ENCODE measurements around a stretch of chr4.

GRCh38 chr4:83537840-83538172, 1.9 kb downstream of the GPAT3 start:
- PRO-cap = no peak
- RAMPAGE, long total RNA, 3 experiments = no peak in any of the 3 experiments

DNA sequence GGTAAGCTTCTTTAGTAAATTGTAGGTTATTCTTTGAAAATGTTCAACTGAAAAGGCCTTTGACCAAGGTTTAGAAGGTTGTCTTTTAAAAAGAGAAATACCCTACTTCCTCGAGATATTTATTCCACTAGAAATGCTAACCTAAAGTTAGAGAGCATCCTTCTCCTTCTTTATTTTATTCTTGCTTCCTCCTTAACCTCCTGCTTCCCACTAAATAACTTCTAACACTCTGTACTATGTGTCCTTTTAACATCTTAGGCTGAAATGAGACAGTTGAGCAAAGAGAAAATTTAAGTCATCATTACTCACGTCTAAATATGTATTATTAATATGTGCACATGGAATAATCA, 267.1 kb downstream of the NKX6-1 start:
- PRO-cap = no peak
- RAMPAGE, long total RNA, 3 experiments = no peak in any of the 3 experiments

DNA sequence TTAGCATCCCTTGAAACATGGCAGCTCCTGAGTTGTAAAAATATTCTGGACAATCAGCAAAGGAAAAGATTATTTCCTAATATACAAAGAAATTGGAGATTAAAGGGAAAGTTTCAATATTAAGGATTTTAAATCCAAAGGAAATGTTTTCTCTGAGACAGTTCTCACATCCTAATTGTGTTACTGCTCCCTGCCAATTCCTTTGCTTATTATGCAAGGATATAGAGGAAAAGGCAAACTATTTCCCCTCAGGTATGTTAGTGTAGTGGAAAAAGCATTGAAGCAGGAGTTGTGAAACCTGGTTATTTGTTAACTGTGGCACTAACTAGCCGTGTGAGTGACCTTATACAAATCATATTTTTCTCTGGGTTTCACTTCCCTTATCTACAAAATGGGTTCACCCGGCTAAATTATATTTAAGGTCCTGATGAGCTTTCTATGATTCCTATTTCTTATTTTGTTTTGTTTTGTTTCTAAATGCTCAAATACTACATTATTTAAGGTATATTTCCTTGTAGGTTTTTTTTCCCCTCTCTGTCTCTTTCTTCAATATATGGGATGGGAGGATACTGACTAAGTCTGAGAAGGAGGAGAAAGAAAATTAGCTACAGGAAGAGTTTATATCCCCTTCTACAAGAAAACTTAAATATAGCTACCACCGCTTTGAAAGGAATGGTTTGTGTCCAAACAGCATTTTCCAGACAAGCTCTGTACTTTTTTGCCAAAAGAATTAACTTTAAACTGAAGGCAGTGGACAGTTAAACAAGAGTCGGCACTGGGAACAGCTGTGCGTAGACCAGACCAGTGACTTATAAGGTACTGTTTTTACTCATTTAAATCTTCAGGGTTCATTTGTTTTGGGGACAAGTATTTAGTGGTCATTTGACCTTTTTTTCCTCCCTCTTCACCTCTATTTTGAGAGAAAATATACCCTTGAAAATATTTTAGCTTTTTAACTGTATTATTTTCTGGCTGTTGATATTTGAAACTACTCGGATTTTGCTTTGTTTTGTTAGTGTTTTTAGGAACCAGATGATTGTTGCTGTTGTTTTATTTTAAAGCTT, 303.5 kb downstream of the ARHGAP24 start:
- PRO-cap = bidirectional peak, plus-strand start at position 255 of the sequence, minus-strand start at position 213 of the sequence; unidirectional peak, plus-strand start at position 549 of the sequence; unidirectional peak, plus-strand start at position 757 of the sequence; unidirectional peak, minus-strand start at position 813 of the sequence
- RAMPAGE, long total RNA, 3 experiments = no peak in any of the 3 experiments

DNA sequence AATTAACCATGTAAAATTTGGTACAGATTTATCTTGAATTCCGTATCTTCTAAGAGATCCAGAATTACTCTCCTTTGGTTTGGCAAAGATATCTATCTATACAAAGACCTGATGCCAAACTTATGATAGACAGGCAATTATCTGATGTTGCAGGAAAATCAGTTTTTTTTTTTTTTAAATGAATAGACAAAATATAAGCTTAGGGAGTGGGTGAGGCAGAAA, 389.4 kb downstream of the ARHGAP24 start:
- PRO-cap = no peak
- RAMPAGE, long total RNA, 3 experiments = start-site peak on the plus strand in 1 of 3 experiments, centred at position 132 of the sequence, 11 reads per replicate

GRCh38 chr4:86000260-86000630, 359.6 kb downstream of the MAPK10 start:
- PRO-cap = no peak
- RAMPAGE, long total RNA, 3 experiments = no peak in any of the 3 experiments

- PRO-cap = no peak
- RAMPAGE, long total RNA, 3 experiments = no peak in any of the 3 experiments
These were observed 57.7 kb downstream of the MAPK10 start for GRCh38 chr4:86302154-86302644.

- PRO-cap = no peak
- RAMPAGE, long total RNA, 3 experiments = no peak in any of the 3 experiments
These were observed 91.7 kb upstream of the MAPK10 start for GRCh38 chr4:86451566-86452007.

- PRO-cap = no peak
- RAMPAGE, long total RNA, 3 experiments = no peak in any of the 3 experiments
These were observed 92.1 kb upstream of the MAPK10 start for GRCh38 chr4:86452008-86452278.

- PRO-cap = no peak
- RAMPAGE, long total RNA, 3 experiments = no peak in any of the 3 experiments
These were observed 41.7 kb downstream of the SLC10A6 start for GRCh38 chr4:86807540-86807916.

GRCh38 chr4:87014294-87014858, 79.6 kb downstream of the AFF1 start:
- PRO-cap = bidirectional peak, plus-strand start at chr4:87014594, minus-strand start at chr4:87014472
- RAMPAGE, long total RNA, 3 experiments = no peak in any of the 3 experiments

DNA sequence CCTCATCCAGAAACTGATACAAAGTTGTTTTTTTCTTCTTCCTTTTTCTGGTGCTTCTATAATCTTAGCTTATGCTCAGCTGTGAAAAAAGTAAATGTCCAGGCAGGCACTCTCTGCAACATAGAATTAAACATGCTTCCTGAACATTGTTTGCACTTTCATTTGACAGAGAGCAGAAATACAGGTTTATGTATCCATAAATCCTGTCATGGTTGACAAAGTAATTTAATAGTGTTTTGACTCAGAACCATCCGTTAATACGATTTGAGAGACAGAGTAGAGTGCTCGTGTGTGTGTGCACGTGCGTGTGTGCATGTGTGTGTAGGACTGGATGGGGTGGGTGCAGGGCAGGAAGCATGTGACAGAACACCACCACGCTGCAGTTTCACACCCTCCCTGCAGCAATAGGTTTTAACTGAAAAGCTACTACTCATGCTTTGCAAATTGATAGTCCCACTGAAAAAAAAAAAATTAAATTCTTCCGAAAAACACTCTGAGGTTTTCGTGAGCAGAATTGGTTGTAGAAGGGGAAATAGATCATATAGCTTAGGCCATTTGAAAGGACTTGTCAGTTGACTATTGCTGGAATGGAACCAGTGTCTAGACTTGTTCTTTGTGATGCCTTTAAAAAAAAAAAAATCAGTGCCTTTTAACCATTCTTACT, 139.0 kb downstream of the AFF1 start:
- PRO-cap = no peak
- RAMPAGE, long total RNA, 3 experiments = no peak in any of the 3 experiments

DNA sequence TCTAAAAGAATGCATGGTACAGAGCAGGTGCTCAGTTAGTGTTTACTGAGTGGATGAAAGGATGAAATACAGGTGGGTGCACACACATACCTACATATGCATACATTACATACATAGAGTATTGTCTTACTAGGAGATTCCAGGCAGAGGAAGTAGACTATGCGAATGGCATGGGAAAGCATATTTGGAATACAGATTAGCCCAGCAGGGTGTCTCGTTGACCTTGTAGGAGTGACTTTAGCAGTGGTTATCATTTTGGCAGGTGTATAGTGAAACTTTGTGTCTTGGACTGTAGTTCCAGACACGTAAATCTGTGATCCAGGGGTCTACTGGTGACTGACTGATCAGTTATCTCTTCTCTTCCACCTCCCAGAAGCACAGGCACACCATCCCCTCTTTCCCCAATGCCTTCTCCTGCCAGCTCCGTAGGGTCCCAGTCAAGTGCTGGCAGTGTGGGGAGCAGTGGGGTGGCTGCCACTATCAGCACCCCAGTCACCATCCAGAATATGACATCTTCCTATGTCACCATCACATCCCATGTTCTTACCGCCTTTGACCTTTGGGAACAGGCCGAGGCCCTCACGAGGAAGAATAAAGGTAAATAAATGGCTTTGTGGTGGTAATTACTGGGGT, 86.2 kb downstream of the KLHL8 start:
- PRO-cap = no peak
- RAMPAGE, long total RNA, 3 experiments = no peak in any of the 3 experiments

DNA sequence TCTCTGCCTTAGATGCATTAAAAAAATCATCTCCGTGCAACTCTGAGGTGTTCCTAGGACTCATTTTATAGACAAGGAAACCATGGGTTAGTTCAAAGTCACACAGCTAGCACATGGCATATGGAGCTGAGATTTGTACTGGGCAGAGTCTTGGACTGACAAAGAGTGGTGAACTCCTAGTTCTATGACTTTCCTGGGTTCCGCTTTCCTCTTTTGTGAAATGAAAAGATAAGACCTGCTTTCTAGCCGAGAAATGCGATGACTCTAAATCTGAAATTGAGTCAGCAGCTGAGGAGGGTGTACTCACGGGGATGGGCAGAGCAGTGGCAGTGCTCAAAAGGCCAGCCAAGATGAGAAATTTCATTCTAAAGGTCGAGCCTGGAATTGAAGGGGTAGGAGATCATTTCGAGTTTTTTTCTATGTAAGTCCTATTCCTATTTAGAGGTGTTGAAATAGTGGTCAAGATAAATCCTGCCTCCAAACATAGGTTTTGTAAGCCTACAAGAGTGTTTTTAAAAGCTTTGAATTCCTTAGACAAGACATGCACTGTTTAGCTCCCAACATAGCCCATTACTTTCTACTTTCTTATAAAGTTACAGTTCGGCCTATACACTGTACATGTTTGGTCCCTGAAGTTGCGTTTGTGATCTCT, 47.0 kb downstream of the NUDT9 start:
- PRO-cap = no peak
- RAMPAGE, long total RNA, 3 experiments = no peak in any of the 3 experiments

GRCh38 chr4:87521260-87522459, 7.5 kb downstream of the SPARCL1 start:
- PRO-cap = bidirectional peak, plus-strand start at chr4:87521951, minus-strand start at chr4:87521771; unidirectional peak, plus-strand start at chr4:87522176; unidirectional peak, plus-strand start at chr4:87522332
- RAMPAGE, long total RNA, 3 experiments = no peak in any of the 3 experiments

GRCh38 chr4:87529799-87530249, 648 bp upstream of the SPARCL1 start:
- PRO-cap = unidirectional peak, minus-strand start at chr4:87529862
- RAMPAGE, long total RNA, 3 experiments = no peak in any of the 3 experiments

DNA sequence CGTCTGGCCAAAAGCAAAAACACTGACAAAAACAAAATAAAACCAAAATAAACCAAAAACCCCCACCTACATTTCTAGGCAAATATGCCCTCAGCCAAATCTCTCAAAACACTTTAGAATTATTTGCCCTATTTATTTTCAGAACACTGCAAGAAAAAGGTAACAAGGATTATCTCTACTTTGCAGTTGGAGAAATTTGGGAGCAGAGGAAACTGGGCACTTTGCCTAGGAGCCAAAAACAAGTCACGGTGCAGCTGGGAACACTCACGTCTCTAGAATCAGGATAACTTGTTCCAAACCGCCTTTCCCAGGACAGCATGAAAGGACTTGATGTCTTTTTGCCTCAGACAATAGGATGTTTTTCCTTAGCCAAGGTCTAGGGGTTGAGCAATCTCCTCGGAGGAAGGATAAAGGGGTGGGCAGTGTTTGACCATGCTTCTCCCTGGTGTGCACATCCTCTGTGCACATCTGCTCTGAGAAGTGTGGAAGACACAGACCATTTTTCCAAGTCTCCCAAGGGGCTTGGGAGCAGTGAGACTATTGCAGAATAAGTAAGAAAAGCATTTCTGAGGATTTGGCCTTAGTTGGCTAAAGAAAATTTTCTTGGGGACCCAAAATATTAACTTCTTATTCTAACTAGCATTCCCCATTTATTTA, 1.7 kb upstream of the SPARCL1 start:
- PRO-cap = bidirectional peak, plus-strand start at position 463 of the sequence, minus-strand start at position 280 of the sequence
- RAMPAGE, long total RNA, 3 experiments = start-site peak on the plus strand in 1 of 3 experiments, centred at position 438 of the sequence, 6 reads per replicate

GRCh38 chr4:87619976-87620943, 11.9 kb downstream of the DSPP start:
- PRO-cap = bidirectional peak, plus-strand start at chr4:87620869, minus-strand start at chr4:87620528
- RAMPAGE, long total RNA, 3 experiments = no peak in any of the 3 experiments

- PRO-cap = no peak
- RAMPAGE, long total RNA, 3 experiments = no peak in any of the 3 experiments
These were observed 2.4 kb downstream of the MEPE start for GRCh38 chr4:87835236-87835415.

GRCh38 chr4:88361282-88361764, 17.3 kb upstream of the HERC6 start:
- PRO-cap = no peak
- RAMPAGE, long total RNA, 3 experiments = no peak in any of the 3 experiments

GRCh38 chr4:88379256-88379729, 641 bp downstream of the HERC6 start:
- PRO-cap = no peak
- RAMPAGE, long total RNA, 3 experiments = no peak in any of the 3 experiments

Data from subcutaneous adipose tissue (tissue), 3 donors.